ENCODE results near the gene ACBD3.

GRCh38 chr1:225575470-225576129, 77.3 kb downstream of the ENAH start:
- RRBS, result no CpG with 5 or more reads among the region's 2 CpGs

GRCh38 chr1:225653561-225654139, 727 bp upstream of the ENAH start:
- RRBS, result 1% methylated on average over 23 of the region's 55 CpGs

DNA sequence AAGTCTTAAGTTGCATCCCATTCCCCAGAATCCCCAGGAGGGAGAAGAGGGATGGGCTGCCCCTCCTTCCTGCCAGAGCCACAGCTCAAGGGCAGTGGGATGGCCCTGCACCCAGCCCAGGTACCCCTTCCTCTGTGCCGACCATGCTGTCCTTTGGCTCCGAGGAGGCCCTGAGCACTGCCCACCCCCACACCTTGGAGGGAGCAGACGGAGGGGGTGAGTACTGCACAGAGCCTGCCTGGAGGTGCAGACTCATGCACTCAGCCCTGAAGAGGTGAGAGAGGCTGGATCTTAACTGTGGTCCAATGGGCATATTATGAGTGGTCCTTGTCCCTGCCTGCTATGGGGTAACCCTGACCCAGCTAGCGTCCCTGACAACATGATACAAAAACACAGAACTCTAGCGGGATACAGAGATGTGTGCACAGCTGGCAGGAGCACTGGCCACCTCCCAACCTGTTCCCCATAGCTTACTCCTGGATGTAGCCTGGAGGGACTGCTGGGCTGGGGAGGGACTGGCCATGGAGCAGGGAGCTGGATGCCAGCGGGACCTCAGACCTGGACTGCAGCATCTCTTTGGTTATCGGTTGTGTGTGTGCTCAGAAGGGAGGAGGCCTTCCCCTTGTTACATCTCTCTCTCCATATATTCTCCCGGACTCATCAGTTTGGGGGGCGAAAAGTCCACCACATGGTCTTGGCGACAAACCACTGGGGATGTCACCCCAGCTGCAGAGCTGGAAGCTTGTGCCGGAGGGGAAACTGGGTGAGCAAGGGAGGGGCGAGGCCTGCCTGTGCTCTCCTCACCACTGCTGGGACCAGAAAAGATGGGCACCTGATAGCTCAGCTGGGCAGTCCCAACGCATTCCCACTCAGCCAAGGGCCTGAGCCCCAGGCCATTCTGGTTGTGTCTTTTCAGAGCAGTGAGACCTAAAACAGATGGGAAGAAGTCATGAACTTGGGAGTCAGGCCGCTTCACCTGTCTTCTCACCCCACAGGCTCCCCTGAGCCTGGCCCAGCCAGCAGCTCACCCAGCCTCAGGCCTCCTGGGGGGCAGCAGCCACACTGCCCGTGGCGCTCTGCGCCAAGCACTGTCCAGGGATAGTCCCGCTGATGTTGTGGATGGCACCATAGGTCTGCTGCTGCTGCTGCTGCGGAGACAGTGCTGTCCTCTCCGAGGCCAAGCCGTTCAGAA, 35.8 kb downstream of the TMEM63A start:
- RRBS, result 70% methylated on average over 3 of the region's 21 CpGs

GRCh38 chr1:225855870-225856310, 26.3 kb downstream of the TMEM63A start:
- RRBS, result no CpG with 5 or more reads among the region's 8 CpGs

DNA sequence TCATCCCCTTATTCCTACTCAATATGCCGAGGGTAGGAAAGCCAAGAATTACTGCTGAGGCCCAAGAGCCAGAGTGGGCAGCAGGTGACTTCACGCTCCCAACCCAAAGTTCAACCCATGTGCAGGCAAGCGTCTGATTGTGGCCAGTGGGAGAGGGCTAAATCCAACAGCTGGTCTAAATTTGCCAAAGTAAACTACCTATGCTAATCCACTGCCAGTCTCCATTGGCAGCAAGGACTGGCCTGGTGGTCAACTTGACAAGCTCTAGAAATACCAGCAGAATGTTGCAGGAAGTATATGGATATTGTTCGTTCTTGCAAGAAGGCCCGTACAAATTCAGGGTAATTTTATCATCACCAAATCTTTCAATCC, 1.6 kb downstream of the TMEM63A start:
- RRBS, result no CpG with 5 or more reads among the region's 5 CpGs

DNA sequence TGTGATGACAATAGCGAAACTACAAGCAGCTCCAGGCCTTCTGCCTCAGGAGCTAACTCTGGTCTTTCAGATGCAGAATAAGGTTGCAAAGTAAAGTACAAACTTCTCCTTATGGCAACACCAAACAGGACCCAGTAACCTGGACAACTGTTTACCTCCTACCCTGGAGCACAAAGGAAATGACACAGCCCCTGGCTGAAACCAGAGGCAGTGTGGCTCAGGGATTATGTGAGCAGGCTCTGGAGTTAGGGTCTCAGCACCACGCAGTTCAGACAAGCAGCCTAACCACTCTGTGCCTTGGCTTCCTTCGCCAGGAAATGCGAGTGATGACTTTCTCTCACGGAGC, 1.2 kb downstream of the TMEM63A start:
- RRBS, result no CpG with 5 or more reads among the region's 5 CpGs

DNA sequence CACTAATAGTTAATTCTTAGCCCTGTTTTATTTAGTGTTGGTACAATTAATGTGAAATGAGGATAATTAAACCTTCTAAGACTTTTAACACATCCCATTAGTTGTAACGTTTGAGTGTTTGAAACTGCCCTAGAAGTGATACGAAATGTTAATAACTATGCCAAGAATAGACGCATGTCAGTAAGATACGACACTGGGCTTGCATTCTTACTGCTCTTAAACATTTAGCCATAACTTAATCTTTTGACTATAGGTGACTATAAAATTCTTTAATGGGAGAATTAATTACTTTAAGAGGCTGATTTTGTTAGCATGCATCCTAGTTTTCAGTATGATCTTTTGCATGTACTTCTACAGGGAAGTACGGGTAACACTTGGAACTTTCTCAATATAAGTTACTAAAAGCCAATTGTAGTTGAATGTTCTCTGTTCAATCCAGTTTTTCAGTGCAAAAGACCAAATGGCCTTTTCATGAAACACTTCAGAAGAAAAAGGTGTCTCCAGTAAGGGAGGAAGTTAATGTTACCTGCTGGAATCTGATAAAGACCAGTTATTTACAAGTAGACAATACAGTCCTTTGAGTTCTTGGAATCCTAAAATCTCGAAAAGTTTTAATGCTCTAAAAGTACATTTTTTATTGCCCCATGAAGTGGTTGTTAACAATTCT, 10.0 kb downstream of the H3-3A start:
- RRBS, result no CpG with 5 or more reads among the region's 6 CpGs

GRCh38 chr1:226074595-226075007, 12.1 kb downstream of the H3-3A start:
- RRBS, result no CpG with 5 or more reads among the region's 5 CpGs

GRCh38 chr1:226122033-226122224, 59.4 kb downstream of the H3-3A start:
- RRBS, result under 1% methylated on average over 10 of the region's 26 CpGs

- RRBS, result no CpG with 5 or more reads among the region's 33 CpGs
Measured at GRCh38 chr1:226134618-226135746, 51.6 kb downstream of the ACBD3 start.

- RRBS, result 1% methylated on average over 20 of the region's 51 CpGs
Measured at GRCh38 chr1:226186606-226187536, at the start of gene ACBD3. Gene ACBD3, minus strand, starts transcription at chr1:226186741.

GRCh38 chr1:226385493-226385983, 22.4 kb downstream of the PARP1 start:
- RRBS, result no CpG with 5 or more reads among the region's 9 CpGs

- RRBS, result no CpG with 5 or more reads among the region's 8 CpGs
Measured at GRCh38 chr1:226401093-226401740, 6.7 kb downstream of the PARP1 start.

DNA sequence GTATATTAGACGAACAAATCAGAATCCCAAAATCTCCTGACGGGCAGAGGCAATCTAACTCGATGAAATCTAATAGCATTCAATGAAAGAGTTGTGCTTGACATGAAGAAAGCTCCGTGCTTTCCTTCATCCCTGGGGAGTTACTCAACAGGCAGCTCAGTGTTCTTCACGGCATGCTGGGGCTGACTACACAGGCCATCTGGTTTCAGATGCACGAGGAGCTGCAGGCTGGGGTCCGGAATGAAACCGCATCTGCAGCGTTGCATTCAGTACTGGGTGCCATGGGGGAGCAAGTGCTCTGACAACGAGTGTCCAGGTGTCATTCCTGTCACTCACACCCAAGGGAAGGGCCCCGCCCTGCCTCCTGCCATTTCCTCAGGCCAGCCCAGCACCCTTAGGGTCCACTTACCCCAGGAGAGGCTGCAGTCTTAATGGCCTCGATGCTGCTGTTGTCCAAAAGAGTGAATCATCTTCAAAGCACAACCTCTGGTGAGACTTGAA, 61.3 kb downstream of the STUM start:
- RRBS, result no CpG with 5 or more reads among the region's 12 CpGs

- RRBS, result no CpG with 5 or more reads among the region's 6 CpGs
Measured at GRCh38 chr1:226656936-226657538, 82.0 kb downstream of the ITPKB start.

DNA sequence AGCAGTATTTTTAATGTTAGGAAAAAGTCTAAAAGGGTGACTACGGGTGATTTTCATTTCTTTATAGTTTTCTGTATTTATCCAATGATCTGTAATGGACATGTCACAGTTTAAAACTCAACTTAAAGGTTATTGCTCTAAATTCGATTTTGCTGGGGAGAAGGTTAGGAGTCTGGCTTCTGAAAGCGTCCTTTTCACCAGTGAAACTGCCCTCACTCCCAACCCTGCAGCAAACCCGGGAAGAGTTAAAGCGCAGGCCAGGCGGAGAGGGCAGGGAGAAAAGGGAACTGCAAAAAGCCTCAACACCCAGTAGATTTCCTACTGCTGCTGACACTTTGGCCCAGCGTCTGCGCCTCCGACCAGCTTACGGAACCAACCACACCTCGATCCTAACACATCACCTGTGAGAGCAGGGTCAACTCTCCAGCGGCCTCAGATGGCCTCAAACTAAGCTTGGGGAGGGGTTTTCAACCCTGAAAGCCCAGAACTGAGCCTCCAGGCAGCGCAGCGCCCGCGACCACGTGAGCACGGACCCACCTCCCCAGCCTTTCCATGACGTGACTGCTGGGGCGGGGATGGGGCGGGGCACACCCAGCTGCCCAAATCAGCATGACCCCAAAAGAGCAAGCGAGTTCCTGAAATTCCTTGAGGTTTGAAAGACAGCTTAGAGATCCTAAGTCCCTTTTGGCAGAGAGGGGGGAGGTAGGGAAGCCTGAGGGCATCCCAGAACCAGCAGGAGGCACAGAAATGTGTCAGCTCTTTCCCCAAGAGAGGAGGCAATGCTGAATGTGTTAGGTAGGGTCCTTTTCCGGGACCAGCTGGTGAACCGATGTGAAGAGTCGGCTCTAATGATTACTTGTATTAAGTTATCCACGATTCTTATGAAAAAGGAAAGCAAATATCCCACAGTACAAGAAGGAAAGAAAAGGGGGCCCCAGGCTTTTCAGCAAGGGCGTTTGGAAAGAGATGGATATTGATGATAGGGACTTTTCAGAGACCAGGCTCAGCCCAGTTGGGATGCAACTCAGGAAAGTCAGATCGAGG, 59.1 kb downstream of the ITPKB start:
- RRBS, result no CpG with 5 or more reads among the region's 28 CpGs

GRCh38 chr1:226702297-226703163, 36.6 kb downstream of the ITPKB start:
- RRBS, result no CpG with 5 or more reads among the region's 14 CpGs

DNA sequence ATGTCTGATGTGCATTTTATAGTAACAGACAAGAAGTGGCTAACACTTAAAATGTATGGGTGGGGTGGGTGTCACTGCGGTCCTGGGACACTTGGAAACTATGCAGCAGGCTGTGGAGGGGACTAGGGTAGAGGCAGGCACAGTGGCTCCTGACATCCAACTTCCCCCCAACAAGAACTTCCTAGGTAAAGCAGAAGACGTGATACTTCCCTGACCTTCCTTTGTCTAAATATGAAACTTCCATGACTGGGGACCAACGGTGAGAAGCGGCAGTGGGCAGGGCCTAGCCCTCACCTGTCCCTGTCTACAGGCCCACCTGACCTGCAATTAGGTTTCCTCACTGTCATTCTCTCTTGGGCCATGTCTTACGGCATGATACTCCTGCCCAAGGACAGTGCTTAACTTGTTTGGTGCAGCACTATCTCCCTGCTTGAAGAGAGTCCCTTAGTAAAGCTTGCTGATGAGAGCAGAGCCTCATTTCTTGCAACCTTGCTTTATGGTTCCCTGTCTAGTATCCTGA, 29.6 kb downstream of the ITPKB start:
- RRBS, result no CpG with 5 or more reads among the region's 5 CpGs

GRCh38 chr1:226942341-226942908, 2.3 kb downstream of the COQ8A start:
- RRBS, result no CpG with 5 or more reads among the region's 4 CpGs

GRCh38 chr1:227073545-227074550, 133.8 kb downstream of the COQ8A start:
- RRBS, result no CpG with 5 or more reads among the region's 7 CpGs

Measured in pericardium (tissue), 1 donor.